Fallopian tube (tissue), 1 donor: ENCODE results near the gene ISY1.

DNA sequence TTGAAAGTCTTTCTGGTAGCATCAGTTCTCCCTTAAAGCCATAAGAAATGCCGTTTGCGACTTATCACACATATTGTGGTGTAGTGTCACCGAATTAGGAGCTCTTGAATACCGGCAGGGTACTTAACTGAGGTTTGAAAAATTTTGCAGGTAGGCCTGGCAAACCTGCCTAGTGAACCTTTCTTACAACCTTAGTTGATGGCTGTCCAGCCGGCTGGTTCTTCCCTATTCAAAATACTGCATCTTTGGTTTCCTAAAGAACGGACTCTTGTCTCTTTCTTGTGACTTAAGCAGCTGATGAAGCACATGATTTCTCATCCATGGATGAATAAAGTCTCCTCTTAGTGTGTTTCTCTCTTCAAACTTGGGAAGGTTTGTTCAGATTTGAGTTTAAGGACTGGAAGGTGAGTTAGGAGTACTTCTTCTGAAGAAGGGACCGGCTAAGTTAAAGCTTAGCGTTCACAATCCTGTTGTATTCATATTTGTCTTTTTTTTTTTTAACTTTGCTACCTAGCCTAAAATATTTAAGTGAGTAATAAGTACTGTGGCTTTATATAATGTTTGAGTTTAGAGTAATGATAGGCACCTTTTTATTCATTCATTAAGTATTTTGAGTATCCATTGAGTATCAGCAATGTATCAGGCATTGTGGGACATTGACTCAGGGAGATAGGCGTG lies 1.6 kb downstream of the RAB7A start:
- PRO-cap, result no peak

- PRO-cap, result no peak
Observed at GRCh38 chr3:128757185-128757885, 31.4 kb downstream of the RAB7A start.

GRCh38 chr3:128758907-128759713 lies 33.1 kb downstream of the RAB7A start:
- PRO-cap, result no peak

GRCh38 chr3:128764954-128765580 lies 39.1 kb downstream of the RAB7A start:
- PRO-cap, result no peak

DNA sequence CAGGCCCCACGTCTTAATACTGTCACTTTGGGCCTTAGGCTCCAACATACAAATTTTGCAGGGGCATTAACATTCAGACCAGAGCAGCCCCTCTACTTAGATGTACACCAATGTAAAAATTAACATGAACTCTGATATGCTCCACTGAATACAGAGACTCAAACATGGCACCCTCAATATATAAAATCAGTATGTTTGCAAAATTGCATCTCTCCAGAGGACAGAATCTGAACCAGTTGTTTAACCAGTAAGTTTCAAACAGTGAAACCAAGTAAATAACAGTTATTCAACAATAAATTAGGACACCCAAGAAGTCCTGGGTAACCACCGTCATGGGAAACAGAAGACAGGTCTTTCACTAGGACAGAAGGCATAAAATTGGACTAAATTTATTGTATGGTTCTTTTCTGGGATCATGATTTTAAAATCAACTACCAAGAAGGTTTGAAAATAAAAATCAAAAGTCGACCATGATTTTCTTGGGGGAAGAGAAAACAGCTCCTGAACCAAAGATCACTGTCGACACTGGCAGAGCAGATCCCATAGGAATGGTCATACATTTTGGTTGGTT lies 40.2 kb downstream of the RAB7A start:
- PRO-cap, result no peak

DNA sequence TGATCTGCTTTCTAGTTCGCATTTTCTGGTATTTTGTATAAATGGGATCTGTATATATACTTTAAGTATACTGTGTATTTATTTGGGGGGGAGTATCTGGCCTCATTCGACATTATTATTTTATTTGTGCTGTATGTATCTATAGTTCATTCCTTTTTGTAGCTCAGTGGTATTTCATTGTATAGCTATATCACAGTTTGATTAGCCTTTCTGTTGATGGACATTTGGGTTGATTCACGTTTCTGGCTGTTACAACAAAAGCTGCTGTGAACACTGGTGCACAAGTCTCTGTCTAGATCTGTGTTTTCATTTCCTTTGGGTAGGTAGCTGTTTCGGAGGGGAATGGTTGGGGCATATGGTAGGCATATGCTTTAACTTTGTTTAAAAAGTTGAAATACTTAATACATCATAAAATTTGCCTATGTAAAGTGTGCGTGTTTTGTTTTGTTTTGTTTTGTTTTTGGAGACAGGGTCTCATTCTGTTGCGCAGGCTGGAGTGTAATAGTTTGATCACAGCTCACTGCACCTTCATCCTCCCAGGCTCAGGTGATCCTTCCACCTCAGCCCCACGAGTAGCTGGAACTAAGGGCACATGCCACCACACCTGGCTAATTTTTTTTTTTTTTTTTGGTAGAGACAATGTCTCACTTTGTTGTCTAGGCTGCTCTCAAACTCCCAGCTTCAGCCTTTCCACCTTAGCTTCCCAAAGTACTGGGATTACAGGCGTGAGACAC lies 42.3 kb downstream of the RAB7A start:
- PRO-cap, result no peak

DNA sequence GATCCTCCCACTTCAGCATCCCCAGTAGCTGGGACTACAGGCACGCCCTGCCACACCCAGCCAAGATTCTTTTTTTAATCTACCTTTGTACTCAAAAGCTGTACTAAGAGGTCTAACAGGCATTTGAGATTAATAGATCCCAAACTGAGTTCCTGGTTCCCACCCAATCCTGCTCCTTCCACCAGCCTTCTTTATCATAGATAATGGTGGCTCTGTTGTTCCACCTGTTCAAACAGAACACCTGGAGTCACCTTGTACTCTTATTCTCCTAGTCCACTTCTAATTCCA lies 2.6 kb downstream of the ACAD9 start:
- PRO-cap, result no peak

DNA sequence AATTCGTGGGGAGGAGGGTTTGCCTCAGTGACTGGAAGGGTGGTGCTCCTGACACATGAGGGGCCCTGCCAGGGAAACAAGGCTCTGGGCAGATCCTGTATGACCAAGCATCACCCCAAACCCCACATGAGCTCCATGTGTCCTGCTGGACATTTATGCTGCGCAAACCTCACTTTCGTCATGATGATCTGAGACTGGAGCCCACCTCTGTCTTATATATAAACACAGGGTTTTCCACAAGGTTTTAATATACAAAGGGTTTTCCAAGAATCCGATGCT lies 19.9 kb downstream of the EFCC1 start:
- PRO-cap, result no peak

DNA sequence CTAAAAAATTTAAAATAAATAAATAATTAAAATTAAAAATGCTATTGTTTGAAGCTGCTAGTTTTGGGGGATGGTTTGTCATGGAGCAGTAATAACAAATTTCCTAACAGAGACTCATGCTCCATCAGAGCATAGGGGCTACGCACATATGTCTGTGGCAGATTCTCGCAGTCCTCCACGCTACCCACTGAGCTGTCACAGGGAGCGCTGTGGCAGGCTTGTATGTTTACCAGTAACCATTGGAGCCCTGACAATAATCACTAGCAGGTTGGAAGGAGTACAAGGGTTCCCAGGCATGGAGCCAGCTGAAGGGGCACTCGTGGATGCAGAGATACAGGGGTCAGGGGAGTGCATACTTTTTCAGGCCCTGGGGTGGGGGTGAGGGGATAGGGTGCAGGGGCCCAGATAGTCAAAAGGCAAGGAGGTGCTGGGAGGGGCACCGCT lies 7.9 kb upstream of the GP9 start:
- PRO-cap, result bidirectional peak, plus-strand start at position 256 of the sequence, minus-strand start at position 189 of the sequence

- PRO-cap, result bidirectional peak, plus-strand start at chr3:129056685, minus-strand start at chr3:129056550; unidirectional peak, plus-strand start at chr3:129056882
Observed at GRCh38 chr3:129056324-129057158, 4.0 kb upstream of the GP9 start.

- PRO-cap, result unidirectional peak, plus-strand start at chr3:129068703
Observed at GRCh38 chr3:129068445-129069064, 8.0 kb downstream of the GP9 start.

DNA sequence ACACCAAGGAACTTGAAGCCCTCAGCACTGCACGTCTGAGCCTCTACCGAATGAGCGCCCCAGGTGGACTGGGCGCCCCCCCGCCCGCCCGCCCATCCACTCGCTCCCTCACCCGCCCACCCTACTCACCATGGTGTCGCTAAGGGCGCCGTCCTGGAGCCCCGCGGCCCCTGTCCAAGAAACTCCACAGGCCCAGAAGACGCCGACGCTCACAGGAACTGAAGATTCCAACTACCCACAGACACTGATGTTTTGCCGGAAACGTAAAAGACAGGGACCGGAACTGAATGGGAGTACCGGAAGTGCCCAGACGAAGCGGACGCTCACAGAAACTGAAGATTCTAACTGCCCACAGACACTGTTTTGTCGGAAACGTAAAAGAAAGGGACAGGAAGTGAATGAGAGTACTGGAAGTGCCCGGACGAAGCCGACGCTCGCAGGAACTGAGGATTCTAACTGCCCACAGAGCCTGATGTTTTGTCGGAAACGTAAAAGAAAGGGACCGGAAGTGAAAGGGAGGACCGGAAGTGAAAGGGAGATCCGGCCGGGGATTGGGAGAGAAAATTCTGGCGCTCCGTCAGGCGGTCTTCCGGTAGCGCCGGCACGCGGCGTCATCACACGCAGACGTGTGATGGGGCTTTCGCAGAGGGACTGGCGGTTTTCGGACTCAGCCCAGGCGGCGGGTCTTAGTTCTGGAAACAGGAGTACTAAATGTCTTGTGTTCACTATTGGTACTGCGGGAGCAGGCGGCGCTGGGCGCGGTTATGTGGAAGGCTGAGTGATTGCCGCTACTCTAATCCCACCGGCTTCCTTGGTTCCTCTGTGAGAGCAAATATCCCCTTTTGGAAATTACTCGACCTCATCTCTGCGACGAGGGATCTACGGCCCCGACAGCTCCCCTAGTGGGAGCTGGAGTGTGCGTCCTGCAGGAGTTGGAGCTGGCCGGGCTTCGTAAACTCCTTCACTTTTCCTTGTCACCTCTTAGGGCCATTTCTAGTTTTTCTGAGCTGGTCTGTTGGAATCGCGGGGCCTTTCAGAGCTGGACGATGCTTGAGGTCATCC lies at the start of gene ISY1:
ISY1 (minus strand) TSS at position 220 of the 1,062 bp plus-strand sequence.
- PRO-cap, result bidirectional peak, plus-strand start at position 621 of the sequence, minus-strand start at position 213 of the sequence

GRCh38 chr3:129305183-129306129 lies 10.6 kb downstream of the H1-10 start:
- PRO-cap, result bidirectional peak, plus-strand start at chr3:129306044, minus-strand start at chr3:129305714

DNA sequence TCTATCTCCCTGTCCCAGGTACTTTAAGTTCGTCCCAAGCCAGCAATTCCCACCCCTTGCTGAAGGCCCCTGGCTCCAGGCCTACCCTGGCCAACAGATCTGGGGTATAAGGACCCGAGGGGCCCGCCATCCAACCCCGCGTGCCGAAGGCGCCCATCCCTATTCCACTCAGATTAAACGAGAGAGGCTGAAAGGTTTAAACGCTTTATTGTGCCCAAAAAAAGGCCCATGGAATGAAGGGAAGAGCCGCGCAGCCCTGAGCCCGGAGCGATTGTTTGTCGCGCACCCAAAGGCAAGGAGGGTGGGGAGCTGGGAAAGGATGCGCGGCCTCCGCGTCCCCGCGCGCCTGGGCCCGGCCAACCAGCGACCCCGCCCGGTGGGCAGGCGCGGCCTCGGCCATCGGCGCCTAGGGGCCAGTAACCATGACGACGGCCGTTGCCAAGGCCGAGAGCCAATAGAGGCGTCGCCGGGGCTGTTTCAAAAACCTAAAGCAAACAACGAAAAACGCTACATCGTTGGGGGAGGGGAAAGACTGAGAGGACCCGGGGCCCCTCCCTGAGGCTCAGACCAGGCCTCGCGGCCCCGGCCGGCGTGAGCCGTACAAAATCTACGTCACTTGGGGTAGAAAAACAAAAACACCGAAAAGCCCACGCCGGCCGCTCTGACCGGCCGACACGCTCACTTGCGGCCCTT lies 1.4 kb downstream of the H1-10 start:
- PRO-cap, result bidirectional peak, plus-strand start at position 507 of the sequence, minus-strand start at position 277 of the sequence

GRCh38 chr3:129315276-129316046 lies 625 bp downstream of the H1-10 start:
- PRO-cap, result bidirectional peak, plus-strand start at chr3:129315690, minus-strand start at chr3:129315628

DNA sequence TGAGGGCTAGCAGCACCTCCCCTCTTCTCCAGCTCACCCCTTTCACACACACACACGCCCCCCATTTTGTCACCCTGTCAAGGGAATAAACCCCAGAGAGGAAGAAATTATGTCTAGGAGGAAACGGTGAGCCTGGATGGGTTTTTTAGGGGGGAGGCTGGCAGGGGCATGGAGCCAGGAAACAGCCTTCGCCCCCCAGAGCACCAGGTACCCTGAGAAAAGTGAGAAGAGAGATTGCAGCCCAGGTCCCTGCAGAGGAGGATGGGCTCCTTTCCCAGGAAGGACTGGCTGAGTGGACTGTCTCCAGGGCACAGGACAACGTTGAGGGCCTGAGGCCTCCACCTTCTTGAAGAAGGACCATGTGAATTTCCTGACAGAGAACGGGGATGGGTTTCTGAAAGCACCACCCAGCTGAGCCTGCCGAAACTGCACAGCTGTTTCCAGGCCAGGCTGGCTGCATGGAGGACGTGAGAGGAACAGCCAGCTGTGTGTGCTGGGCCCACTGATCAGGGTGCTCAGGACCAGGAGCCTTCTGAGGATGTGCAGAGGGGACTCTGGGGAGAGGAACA lies 1.6 kb upstream of the H1-10 start:
- PRO-cap, result no peak

DNA sequence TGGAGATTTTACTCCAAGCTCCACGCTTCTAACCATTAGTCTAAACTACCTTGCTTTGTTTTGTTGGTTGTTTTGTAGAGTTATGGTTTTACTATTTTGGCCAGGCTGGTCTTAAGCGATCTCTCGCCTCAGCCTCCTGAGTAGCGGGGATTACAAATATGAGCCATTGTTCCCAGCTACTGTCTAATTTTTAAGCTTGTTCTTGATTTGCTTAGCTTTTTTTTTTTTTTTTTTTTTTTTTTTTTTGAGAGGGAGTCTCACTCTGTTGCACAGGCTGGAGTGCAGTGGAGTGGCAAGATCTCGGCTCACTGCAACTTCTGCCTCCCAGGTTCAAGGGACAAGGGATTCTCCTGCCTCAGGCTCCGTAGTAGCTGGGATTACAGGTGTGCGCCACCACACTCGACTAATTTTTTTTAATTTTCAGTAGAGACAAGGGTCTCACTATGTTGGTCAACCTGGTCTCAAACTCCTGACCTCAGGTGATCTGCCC lies 28.5 kb downstream of the EFCAB12 start:
- PRO-cap, result bidirectional peak, plus-strand start at position 91 of the sequence, minus-strand start outside the sequence

DNA sequence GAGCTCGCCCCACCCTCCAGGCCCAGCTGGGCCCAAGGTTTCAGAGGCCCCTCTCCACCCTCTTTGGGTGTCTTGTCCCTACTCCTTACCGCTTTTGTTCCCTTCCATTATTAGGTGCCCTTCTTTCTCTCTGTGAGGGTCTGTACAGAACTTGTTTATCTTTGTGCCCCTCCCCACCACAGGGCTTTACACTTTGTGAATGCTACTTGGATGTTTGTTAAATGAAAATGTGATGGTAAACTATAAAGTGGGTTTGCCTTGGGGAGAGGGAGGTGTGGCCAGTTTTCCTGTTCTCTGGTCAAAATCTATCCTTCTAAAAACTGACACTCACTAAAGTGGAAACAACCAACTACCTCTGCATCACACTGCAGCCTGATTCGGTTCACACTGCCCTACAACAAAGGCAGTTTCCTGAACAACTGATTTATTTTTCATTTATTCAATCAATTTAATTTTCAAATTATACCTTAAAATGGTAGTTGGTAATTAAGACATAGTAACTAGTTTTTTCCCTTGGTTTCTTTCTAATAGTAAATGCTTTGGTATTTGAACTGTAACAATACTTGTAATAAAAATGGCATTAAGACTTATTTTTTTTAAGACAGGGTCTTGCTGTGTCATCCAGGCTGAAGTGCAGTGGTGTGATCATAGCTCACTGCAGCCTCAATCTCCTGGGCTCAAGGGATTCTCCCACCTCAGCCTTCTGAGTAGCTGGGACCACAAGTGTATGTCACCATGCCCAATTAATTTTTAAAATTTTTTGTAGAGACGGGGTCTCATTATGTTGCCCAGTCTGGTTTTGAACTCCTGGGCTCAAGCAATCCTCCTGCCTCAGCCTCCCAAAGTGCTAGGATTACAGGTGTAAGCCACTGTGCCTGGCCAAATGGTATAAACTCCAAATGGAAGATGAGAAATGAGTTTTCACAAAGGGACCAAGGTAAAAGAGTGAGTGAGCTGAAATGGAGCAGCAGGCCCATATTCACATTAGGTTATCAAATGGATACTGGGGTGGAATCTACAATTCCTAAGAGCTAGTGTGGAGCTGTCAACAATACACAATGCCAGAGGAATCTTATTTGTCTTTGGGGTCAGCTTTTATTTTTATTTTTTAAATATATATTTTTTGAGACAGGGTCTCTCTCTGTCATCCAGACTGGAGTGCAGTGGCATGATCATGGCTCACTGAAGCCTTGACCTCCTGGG lies 1.8 kb upstream of the EFCAB12 start:
- PRO-cap, result no peak

GRCh38 chr3:129576721-129577334 lies 29.6 kb downstream of the PLXND1 start:
- PRO-cap, result no peak

DNA sequence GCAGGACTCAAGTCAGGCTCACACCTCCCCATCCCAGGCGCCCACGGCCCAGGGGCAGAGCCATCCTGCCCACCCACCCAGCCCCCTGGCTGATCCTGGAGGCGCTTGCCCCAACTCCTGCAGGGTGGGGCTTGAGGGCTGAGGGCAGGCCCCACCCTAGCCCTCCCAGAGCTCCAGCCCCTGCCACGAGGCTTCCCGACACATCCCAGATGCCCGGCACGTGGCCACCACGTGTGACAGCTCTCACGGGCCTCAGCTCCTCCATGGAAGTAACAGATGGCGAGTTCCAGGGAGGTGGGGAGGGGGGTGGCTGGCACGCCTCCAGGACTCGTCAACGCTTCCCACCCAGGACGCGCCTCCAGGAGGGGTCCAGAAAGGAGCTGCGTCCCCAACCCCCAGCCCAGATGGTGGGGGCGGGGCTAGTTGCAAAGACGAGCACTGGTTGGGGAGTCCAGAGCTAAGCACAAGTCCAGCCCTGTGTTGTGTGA lies 29.1 kb downstream of the PLXND1 start:
- PRO-cap, result no peak